Colon Carcinoma Metastatic in the Lung (tissue), 2 donors: Measurements from ENCODE around the gene ZDHHC21.

DNA sequence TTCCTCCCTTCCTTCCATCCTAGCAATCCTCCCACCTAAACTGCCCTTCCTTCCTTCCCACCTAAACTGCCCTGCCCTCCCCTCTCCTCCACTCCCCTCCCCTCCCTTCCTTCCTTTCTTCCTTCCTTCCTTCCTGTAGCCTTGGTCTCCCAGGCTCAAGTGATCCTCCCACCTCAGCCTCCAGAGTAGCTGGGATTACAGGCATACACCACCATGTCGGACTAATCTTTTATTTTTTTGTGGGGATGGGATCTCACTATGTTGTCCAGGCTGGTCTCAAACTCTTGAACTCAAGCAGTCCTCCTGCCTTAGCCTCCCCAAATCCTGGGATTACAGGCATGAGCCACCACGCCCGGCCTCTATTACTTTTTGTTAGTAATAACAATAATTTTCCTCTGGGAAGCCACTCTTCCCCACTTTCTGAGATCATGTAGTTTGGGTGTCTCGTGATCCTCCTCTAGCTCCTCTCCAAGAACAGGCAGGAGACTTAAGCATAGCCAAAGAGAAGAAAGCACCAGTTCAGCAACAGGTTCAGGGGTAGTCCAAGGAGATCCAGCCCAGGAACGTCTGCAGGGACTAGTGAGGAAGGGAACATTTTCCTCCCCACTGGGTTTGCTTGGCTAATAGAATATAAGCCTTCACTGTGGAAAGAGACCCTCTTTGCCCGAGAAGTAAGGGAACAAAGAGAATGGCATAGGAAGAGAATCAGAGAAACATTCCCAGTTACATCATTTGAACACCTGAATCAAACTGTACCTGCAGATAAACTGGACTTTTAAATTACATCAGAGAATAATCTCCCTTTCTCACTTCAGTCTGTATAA lies 65.5 kb downstream of the NFIB start:
- PRO-cap, 2 experiments: no peak in any of the 2 experiments

GRCh38 chr9:14251211-14251700 lies 62.7 kb downstream of the NFIB start:
- PRO-cap, 2 experiments: peak in 2 of 2 experiments; most common plus-strand start chr9:14251617 (in 2); most common minus-strand start chr9:14251421 (in 2)

- PRO-cap, 2 experiments: no peak in any of the 2 experiments
Measured at GRCh38 chr9:14296383-14296875, 17.5 kb downstream of the NFIB start.

GRCh38 chr9:14315882-14316452 lies 2.0 kb upstream of the NFIB start:
- PRO-cap, 2 experiments: no peak in any of the 2 experiments

DNA sequence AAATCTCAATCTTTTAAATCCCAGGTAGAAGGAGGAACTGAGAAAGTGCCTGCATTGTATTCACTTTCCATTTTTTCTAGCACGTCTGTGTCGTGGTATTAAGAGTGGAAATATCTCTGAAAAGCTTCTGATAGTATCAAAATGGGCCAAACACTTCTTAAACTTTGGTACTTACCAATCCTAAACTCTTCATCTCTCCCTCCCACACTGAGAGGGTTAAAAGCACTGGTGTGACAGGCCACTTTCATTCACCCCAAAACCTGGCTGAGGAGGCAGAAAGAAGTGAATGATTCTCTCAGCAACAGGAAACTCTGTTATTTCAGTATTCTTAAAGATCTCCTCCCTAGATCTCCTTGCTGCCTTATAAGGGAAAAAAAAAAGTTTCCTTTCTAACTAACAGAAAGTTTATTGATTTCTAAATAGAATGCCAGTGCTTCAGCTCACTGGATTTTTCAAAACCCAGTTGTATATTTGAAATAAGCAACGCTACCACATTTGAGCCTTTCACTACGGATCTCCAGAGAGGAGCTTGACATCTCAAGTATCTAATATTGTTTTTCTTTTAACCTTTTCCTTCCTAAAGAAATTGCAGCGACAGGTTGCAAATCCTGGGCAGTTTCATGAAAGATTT lies 4.0 kb upstream of the NFIB start:
- PRO-cap, 2 experiments: no peak in any of the 2 experiments

GRCh38 chr9:14320766-14321502 lies 7.0 kb upstream of the NFIB start:
- PRO-cap, 2 experiments: no peak in any of the 2 experiments

DNA sequence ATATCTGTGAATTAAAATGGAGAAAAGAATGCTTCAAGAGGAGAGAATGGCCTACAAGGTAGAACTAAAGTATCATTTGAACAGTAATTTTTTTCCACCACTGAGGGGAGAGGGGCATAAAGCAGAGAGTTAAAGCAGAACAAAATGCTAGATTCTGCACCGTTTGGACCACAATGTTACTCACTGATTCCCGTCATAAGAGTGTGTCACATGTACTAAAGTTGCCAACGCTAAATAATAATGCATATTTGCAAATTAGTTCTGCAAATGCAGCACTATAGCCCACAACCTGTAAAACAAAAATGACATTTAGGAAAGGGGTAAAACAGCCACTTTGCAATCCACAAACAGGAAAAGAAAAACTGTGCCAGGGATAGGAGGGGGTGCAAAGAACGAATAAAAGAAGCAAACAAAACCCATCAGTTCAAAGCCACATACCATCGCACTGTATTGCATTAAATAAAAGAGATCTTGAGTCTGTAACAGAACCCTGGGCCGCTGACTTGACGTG lies 7.6 kb upstream of the NFIB start:
- PRO-cap, 2 experiments: no peak in any of the 2 experiments

GRCh38 chr9:14326105-14326931 lies 12.4 kb upstream of the NFIB start:
- PRO-cap, 2 experiments: no peak in any of the 2 experiments

- PRO-cap, 2 experiments: no peak in any of the 2 experiments
Measured at GRCh38 chr9:14348393-14349425, 34.8 kb upstream of the NFIB start.

- PRO-cap, 2 experiments: no peak in any of the 2 experiments
Measured at GRCh38 chr9:14400688-14400981, 86.7 kb upstream of the NFIB start.

- PRO-cap, 2 experiments: no peak in any of the 2 experiments
Measured at GRCh38 chr9:14437375-14438202, 123.6 kb upstream of the NFIB start.

DNA sequence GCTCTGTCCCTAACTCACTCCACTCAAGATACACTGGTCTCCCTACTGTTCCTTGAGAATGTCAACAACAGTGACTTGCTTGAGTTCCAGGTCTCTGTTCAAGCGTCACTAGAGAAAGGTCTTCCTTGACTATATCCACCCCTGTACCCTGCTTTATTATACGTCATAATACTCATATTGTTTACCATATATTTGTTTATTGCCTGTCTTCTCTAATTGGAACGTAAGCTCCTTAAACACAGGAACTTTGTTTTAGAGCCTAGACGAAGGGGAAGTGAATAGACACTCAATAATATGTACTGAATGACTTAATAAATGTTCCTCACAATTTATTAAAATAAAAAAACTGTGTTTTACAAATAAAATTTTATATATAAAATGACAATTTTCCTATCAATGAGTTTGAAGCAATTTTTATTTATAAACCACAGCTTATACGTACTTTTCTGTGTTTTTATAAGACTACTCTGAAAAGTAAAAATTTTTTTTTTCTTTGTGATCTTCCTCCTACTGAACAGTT lies 44.7 kb downstream of the ZDHHC21 start:
- PRO-cap, 2 experiments: no peak in any of the 2 experiments

- PRO-cap, 2 experiments: peak in 2 of 2 experiments; most common plus-strand start chr9:14693370 (in 2); most common minus-strand start chr9:14693297 (in 1)
Measured at GRCh38 chr9:14693195-14694287, at the start of gene ZDHHC21. ZDHHC21 (minus strand) TSS chr9:14693432.

- PRO-cap, 2 experiments: no peak in any of the 2 experiments
Measured at GRCh38 chr9:15290610-15291341, 16.2 kb downstream of the TTC39B start.

DNA sequence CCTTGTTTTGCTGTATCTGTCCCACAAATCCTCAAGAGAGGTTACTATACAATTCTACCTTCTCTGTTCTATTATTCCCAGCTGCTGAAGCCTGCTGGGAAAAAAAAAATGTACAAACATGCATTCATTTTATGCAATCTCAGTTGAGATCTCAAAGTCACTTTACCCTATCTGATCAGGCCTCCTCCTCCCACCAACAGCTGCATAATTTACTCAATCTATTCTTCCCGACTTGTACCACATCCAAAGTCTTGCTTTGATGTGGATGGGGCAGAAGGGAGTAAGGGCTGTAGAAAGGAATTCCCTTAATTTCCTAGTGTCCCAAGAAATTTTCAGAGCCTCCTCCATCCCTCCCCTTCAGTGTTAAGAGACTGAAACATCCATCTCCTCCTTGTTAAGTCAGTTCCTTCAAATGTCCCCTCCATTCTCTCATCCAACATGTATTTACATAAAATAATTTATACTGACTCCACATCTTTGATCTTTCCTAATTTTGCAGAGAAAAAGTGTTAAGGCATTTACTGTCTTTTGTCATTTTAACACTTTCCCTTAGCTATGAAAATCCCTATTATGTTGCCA lies 28.5 kb downstream of the PSIP1 start:
- PRO-cap, 2 experiments: no peak in any of the 2 experiments

- PRO-cap, 2 experiments: no peak in any of the 2 experiments
Measured at GRCh38 chr9:15513854-15514097, 3.0 kb upstream of the PSIP1 start.

DNA sequence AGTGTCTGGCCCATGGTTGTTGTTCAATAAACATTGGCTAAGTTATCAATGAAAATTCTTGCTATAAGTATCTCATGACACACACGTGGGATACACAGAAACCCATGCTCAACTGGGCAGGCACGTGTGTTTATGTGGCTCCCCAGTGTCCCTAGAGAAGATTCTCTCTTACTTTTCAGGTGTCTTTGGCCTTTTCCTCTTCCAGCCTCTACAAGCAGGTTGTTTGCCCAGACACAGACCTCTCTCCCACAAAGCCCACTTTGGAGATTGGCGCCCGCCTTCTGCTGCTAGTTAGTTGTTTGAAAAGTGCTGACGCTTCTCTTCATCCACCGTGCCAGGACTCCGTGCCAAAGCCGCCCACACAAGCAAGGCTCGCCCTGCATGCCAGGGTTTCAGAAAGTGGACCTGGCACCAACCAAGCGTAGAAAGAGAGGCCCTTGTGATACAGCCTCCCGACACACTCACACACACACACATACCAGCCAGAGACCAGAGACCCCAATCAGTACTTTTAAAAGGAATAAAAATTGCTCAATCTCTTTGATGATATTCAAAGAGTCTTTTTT lies 594.3 kb downstream of the BNC2 start:
- PRO-cap, 2 experiments: no peak in any of the 2 experiments

- PRO-cap, 2 experiments: no peak in any of the 2 experiments
Measured at GRCh38 chr9:16281871-16282135, 588.7 kb downstream of the BNC2 start.

DNA sequence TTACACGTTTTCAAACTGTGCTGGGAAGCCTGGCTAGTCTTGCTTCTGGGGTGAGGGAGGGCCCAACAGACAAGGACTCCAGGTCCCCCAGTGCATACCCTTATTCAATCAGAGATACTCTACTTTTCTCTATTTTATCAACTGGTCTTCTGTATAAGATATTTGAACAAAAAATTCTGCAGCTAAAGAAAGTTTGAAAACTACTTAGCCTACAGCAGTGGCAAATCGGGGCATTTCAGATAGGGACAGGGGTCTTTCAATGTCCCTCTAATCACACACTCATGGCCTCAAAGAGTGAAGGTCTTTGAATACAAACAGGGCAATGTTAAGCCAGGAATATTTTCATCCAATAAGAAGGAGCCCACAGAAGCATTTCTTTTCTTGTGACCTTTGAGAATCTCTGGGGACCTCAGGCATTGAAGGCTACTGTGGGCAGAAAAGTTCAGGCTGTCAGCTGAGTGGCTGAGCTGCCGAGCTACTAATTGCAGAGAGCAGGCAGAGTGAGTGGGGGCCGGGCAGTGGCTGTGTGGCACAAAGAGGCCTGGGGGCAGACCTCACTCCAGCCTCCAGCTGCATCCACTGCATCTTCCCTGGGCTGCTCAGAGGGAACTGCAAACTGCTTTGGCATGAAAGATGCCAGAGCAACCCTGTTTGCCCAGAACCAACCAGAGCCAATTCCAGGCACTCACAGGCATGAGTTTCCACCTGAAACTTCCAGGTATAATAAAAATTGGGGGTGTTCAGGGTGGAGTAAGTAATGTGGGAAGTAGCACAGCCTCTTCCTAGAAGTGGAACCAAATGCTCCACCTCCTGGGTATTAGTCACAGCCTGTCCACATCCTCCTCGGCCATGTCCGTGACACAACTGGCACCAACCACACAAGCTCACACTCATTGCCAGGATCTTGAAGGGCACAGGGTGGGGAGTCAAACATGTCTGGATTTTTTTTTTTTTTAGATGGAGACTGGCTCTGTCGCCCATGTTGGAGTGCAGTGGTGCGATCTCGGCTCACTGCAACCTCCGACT lies 549.1 kb downstream of the BNC2 start:
- PRO-cap, 2 experiments: no peak in any of the 2 experiments

- PRO-cap, 2 experiments: no peak in any of the 2 experiments
Measured at GRCh38 chr9:16352732-16353074, 517.8 kb downstream of the BNC2 start.